ENCODE results near the genes ZNF846, OLFM2 and S1PR2.

DNA sequence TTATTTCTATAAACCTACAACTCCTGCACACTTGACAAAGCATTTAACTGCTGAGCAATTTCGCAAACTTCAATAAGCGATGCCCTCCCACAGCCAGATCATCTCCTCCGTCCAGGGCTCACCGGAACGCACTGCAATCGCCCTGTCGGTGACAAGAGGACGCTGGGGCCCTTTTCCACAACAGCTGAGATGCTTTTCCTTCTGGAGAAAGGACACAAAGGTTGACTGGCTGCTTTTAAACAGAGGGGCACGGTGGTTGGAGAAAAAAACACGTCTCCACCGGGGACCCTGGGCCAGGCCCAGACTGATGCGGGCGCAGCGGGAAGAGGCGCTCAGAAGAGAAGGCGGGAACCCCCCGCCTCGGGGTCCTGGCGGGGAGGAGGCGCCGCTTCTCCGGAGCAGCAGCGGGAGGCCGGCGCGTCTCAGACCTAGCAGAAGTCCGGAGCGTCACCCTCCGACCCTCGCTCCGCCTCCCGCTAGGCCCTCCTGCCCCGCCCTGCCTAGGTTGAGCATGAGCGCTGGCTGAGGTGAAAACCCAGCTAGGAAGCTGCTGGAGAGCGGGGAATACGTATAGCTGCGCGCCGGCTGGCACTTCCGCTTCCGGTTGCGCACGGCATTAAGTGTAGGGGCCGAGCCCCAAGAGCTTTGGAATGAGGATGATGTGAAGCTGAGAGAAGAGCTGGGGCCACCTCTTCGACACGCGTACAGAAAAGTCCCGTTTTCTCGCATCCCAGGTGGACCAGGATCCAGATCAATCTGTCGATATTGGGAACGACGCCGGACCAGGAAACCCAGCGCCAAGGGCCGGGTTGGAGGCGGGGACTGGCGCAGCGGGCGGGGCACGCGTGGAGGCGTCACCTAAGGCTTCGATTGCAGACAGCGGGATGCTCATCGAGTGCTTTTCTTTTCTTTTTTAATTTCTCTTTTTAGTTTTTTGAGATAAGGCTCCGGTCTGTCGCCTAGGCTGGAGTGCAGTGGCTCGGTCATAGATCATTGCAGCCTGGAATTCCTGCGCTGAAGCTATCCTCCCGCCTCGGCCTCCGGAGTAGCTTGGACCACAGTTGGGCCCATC lies at the start of gene ZNF846:
Gene ZNF846 (minus strand): TSS at position 572 of the 1,072 bp plus-strand sequence.
- PRO-cap, 2 experiments: peak in 2 of 2 experiments; most common plus-strand start position 616 of the sequence (in 1); most common minus-strand start position 430 of the sequence (in 1)

DNA sequence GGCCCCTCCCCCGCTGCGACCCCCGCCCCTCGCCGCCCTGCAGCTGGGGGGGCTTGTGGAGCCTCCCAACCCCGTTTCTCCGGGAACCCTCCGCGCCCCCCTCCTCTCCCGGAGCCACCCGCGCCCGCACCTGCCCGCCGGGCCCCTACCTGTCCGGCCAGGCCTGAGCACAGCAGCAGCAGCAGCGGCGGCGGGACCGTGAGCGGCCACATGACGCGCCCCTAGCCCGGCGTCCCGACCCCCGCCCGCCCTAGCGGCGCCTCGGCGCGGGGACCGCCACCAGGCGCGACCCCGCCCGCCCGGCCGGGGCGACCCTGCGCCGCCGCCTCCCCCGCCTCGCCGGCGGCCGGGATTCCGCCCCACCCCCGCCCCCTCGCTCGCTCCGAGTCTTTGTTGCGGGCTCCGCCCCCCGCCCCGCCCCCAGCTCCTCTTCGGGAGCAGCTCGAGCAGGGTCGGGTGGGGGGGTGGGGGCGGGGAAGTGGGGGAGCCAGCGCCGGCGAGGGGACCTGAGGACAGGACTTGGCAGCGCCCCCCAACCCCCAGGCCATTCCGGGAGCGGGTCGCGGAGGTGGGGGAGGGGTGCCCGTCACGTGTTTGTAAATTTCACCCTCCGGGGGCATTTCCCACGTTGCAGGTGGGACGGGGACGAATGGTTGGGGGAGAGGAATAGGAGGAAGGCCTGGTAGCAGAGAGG lies at the start of gene OLFM2:
Gene OLFM2 (minus strand): TSS at position 361 of the 694 bp plus-strand sequence.
- PRO-cap, 2 experiments: no peak in any of the 2 experiments

DNA sequence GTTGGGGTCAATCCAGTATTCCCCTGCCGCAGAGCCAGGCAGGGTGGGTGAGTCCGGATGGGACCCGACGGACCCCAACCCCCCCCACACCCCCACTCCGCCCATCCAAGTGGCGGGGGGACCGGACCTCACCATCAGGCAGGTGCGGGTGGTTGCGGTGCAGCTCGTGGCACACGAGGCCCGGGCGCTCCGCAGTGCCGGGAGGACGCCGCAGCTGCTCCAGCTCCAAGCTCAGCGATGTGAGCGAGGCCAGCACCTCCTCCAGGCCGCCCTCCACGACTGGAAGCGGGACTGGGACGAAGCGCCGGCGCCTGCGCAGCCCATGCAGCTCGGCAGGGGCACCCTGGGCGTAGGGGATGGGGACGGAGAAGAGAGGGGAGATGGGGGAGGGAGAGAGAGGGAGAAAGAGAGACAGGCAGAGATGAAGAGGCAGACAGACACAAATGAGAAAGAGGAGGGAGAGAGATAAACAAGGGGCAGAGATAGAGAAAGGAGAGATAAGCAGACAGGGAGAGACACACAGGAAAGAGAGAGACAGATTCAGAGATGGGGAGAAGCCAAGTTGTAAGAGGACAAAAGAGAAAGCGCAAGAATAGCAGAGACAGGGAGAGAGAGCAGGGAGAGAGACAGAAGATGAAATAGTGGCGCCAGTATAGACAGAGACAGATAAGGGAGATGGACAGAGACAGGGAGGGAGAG lies 30.2 kb upstream of the OLFM2 start:
- PRO-cap, 2 experiments: no peak in any of the 2 experiments

DNA sequence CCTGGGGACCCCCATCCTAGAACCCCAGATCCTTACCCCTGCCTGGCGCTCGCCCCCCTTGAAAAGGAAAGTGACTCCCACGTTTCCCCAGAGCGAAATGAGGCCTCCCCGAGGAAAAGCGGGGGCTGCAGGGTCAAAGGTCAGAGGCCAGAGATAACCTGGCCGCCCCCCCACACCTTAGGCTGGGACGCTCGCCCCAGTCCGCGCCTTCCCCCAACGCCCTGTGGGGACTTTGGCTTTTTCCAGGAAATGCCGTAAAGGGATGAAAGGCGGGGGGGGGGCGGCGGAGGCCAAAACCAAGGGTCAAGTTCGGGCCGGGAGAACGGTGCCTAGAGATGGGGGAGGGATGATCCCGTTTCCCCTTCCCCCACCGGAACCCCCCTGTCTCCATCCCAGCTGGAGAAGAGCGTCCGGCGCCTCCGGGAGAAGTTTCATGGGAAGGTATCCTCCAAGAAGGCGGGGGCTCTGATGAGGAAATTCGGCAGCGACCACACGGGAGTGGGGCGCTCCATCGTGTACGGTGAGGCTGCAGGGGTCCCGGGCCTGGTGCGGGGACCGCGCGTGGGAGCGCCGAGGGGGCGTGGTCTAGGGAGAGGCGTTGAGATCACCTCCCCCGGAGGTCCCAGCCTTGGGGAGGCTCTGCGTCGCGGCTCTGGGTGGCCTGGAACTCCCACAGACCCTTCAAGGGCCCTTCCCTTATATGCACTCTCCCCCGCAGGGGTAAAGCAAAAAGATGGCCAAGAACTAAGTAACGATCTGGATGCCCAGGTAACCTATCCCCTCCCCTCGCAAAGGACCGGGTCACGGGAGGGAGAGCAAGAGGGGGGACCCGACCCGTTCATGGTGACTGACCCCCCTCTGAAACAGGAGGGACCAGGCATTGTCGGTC lies 660 bp downstream of the SHFL start:
- PRO-cap, 2 experiments: no peak in any of the 2 experiments

- PRO-cap, 2 experiments: no peak in any of the 2 experiments
Measured at GRCh38 chr19:10116220-10116433, 3.6 kb downstream of the EIF3G start.

GRCh38 chr19:10230887-10231853 lies at the start of gene S1PR2:
Gene S1PR2 (minus strand): TSS chr19:10231331.
- PRO-cap, 2 experiments: peak in 2 of 2 experiments; most common plus-strand start chr19:10231421 (in 2); most common minus-strand start chr19:10231511 (in 2)

DNA sequence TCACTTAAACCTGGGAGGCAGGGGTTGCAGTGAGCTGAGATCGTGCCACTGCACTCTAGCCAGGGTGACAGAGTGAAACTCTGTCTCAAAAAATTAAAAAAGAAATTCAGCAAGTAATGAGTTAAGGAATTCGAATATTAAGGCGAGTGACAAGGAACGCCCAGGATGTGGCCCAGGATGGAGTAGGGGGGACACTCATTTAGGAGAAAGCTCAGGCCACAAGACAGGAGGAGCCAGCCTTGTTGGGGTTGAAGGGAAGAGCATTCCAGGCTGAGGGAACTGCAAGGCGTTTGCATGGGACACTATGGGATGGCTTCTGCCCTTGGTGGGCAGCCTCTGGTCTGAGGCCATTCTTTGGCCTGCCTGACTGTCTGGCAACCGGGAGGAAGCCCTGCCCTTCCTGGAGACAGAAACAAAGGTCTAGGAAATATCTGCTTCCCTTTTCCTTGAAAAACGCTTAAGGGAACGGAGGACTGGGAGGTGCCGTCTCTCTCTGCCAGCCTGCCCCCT lies 3.0 kb upstream of the ICAM1 start:
- PRO-cap, 2 experiments: no peak in any of the 2 experiments

DNA sequence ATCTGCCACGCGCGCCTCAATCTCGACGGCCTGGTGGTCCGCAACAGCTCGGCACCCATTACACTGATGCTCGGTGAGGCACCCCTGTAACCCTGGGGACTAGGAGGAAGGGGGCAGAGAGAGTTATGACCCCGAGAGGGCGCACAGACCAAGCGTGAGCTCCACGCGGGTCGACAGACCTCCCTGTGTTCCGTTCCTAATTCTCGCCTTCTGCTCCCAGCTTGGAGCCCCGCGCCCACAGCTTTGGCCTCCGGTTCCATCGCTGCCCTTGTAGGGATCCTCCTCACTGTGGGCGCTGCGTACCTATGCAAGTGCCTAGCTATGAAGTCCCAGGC lies 978 bp downstream of the ICAM4 start:
- PRO-cap, 2 experiments: no peak in any of the 2 experiments

- PRO-cap, 2 experiments: no peak in any of the 2 experiments
Measured at GRCh38 chr19:10288312-10289239, 1.2 kb upstream of the ICAM5 start.

DNA sequence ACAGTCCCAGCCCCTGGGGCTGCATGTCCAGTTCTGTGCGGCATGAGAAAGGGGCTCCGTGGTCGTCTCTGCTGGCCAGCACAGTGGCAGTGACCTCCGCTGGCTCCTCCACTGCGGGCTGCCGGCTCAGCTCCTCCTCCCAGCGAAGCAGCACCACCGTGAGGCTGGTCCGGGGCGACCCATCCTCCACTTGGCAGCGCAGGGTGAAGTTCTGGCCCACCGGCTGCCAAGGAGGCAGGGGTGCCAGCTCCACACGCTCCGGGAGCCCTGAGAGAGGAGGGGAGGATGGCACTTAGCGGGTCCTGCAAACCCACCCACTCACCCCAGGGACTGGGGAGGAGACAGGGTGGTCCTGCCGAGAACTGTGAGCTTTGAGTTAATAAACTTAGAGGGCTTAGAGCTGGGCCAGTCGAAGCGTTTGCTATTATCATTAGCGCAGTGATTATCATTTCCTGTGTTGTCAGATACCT lies 2.4 kb upstream of the RAVER1 start:
- PRO-cap, 2 experiments: no peak in any of the 2 experiments

DNA sequence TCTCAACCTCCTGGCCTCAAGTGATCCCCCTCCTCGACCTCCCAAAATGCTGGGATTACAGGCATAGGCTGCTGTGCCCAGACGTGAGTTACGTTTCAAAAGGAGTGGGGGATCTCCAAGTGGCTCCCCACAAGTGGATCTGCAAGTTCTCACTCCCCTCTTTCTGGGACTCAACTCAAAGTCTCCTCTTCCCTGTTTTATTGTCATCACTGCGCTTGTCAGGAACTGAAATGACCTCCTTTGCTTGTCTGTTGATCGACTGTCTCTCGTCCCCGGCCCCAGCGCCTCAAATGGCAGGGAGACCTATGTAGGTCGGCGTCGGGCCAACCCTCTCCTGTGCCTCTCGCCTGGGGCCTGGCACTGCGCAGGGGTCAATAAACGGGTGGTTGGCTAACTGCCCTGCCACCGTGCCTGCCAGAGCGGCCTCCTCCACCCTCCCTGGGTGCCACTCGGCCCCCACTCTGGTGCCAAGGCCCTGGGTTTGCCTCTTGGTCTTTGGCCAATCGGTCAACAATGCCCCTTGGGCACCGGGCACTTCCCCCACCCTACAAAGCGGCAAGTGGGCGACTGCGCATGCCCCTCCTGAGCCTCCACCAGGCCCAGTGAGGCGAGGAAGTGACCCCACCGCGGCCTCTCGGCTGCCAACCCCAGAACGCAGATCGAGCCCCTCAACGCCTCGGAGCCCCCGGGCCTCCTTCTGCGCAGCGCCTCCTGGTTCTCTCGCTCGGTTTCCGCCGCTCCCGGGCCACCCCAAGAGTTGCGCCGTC lies 1.2 kb downstream of the KEAP1 start:
- PRO-cap, 2 experiments: peak in 1 of 2 experiments; most common plus-strand start position 374 of the sequence (in 1)

GRCh38 chr19:10515637-10516351 lies 1.5 kb downstream of the S1PR5 start:
- PRO-cap, 2 experiments: no peak in any of the 2 experiments

GRCh38 chr19:10655681-10656230 lies 1.6 kb downstream of the ILF3 start:
- PRO-cap, 2 experiments: no peak in any of the 2 experiments

DNA sequence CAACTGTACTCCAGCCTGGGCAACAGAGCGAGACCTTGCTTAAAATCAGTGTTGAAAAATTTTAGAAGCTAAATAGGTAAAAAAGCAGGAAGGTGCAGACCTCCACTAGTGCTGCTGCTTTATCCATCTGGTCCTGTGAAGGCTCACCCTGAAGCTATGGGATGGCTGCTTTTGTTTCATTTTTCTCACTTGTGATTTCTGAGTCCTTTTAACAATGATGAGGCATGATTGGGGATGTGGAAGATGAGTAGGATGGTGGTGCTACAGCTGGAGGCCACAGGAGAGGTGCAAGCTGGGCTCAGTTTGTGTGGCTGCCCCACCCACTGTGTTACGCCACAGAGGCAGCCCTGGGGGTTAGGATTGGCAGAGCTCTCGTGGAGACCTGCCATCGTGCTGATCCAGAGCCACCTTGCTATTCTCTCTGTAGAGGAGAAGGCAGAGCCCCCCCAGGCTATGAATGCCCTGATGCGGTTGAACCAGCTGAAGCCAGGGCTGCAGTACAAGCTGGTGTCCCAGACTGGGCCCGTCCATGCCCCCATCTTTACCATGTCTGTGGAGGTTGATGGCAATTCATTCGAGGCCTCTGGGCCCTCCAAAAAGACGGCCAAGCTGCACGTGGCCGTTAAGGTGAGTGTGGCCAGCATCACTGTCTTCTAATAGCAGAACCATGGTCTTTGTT lies 19.5 kb upstream of the QTRT1 start:
- PRO-cap, 2 experiments: no peak in any of the 2 experiments

GRCh38 chr19:10749647-10750239 lies 31.9 kb downstream of the DNM2 start:
- PRO-cap, 2 experiments: peak in 2 of 2 experiments; most common plus-strand start chr19:10749723 (in 2); most common minus-strand start chr19:10749785 (in 1)

DNA sequence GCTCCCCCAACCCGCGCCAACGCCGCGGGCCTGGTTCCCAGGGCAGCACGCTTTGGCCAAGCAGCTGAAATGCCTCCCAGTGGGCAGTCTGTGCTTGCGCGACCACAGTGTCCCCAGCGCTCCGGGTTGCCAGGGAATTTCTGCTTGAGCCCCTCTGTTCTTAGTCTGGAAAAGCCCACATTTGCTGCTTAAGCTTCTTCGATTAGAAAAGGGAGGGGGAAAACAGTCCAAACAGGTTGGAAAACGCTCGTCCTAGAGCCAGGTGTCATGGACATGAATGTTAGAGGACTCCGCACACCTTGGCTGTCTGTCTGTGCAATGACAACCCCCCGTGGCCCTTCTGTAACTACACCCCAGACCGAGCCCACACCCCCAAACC lies 39.2 kb downstream of the TMED1 start:
- PRO-cap, 2 experiments: no peak in any of the 2 experiments

DNA sequence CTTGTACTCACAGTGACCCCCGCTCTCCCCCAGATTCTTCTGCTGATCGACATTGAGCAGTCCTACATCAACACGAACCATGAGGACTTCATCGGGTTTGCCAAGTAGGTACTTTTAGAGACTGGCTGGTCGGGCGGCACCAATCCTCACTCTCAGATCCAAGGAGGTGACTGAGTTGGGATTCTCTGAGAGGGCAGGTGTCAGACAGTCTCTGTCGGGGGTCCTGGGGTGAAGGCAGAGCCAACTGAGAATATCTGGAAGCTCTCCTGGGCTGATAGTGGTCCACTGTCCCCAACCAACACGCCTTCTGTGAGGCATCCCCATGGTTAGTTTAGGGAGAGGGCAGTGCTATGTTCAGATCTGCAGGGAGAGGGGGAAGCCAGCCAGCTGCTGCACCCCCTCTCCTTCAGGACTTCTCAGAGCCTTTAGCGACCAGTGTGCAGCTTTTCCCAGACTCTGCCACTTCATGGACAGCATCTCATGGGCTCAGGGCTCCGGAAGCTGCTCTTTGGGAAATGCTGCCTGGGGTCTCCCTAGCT lies 33.7 kb downstream of the TMED1 start:
- PRO-cap, 2 experiments: no peak in any of the 2 experiments

DNA sequence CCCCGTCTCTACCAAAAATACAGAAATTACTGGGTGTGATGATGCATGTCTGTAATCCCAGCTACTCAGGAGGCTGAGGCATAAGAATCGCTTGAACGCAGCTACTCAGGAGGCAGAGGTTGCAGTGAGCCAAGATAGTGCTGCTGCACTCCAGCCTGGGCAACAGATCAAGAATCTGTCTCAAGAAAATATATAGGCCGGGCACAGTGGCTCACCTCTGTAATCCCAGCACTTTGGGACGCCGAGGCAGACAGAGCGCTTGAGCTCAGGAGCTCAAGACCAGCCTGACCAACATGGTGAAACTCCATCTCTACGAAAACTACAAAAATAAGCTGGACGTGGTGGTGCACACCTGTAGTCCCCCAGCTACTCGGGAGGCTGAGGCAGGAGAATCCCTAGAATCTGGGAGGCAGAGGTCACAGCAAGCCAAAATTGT lies 26.7 kb downstream of the YIPF2 start:
- PRO-cap, 2 experiments: no peak in any of the 2 experiments

GRCh38 chr19:10990989-10991491 lies 30.2 kb downstream of the SMARCA4 start:
- PRO-cap, 2 experiments: no peak in any of the 2 experiments

DNA sequence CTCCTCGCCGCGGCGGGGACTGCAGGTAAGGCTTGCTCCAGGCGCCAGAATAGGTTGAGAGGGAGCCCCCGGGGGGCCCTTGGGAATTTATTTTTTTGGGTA lies 179 bp downstream of the LDLR start:
- PRO-cap, 2 experiments: no peak in any of the 2 experiments